Left colon (tissue), 1 donor: ENCODE measurements around a stretch of chr7.

DNA sequence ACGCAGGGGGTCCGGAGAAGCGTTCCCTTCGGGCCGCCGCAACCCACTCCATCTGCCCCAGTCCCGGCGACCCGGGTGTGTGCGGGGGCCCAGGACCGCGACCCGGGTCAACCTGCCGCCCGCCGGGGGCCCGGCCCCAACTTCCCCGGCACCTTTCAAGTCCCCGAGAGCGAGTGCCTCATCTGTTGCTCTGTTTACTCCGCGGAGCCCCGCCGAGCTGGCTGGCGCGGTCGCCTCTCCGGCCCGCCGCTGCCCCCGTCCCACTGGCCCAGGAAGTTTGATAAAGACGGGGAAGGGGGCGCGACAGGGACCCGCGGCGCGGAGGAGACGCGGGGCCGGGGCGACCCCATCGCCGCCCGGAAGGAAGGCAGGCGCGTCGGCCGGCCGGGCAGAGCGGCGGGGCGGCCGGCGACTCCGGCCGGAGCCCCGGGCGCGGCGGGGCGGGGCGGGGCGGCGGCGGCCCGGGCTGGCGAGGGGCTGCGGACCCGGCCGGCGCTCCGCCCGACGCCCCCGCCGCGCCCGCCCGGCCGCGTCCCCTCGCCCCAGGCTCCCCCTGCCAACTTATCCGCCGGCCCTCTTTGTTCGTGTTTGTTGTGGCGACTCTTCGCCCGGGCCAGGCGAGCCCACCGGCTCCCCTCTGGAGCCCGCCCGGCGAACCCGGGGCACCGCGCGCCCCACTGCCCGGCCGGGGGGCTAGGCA lies 716 bp downstream of the KDM7A start:
- PRO-cap = bidirectional peak, plus-strand start at position 303 of the sequence, minus-strand start at position 251 of the sequence

DNA sequence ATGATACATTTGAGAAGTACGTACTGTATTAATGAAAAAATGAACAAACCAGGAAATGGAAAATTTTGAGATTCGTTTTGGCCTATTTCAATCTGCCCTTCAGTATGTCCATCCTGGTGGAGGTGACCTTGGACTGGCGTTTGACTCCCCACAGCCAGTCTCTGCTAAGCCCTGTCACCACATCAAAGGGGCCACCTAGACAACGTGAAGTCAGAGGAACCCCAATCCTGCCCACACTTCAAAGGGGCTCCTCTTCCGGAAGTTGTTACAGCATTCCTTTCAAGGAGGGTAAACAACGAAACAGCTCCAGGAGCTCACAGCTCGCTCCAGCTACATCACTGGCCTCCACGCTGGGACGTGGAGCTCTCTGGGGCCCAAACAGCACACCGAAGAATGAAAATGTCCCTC lies 52.7 kb upstream of the KDM7A start:
- PRO-cap = no peak

DNA sequence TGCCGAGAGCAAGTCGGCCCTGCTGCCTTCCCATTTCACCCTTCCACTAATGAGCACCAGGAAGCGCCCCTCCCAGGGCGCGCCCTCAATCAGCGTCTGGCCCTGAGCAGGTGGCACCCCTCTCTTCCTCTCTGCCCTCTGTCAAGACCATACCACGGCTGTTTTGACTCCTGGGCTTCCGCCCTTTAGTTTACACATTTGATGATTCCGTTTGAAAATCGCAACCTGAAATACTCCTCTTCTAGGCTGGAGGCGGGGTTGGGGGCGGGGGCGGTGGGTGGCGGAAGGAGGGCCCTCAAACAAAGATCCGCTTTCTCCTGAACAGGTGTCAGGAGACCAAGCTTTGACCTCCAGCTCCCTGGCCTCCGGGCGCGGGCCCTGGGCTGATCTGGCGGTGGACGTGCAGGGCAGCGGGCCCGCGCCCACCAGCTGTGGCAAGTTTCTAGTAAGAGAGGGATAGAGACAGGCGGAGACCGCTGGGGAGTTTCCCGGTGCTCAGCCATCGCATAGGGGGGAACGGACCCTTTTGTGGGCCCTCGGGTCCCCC lies 53.2 kb upstream of the KDM7A start:
- PRO-cap = bidirectional peak, plus-strand start at position 122 of the sequence, minus-strand start at position 48 of the sequence; bidirectional peak, plus-strand start at position 386 of the sequence, minus-strand start at position 185 of the sequence

- PRO-cap = no peak
These were observed 39.9 kb downstream of the SLC37A3 start for GRCh38 chr7:140358290-140359059.

- PRO-cap = bidirectional peak, plus-strand start at chr7:140456018, minus-strand start at chr7:140455912
These were observed 23.6 kb downstream of the MKRN1 start for GRCh38 chr7:140455627-140456090.

GRCh38 chr7:140673942-140674350 lies 1.2 kb downstream of the ADCK2 start:
- PRO-cap = no peak

DNA sequence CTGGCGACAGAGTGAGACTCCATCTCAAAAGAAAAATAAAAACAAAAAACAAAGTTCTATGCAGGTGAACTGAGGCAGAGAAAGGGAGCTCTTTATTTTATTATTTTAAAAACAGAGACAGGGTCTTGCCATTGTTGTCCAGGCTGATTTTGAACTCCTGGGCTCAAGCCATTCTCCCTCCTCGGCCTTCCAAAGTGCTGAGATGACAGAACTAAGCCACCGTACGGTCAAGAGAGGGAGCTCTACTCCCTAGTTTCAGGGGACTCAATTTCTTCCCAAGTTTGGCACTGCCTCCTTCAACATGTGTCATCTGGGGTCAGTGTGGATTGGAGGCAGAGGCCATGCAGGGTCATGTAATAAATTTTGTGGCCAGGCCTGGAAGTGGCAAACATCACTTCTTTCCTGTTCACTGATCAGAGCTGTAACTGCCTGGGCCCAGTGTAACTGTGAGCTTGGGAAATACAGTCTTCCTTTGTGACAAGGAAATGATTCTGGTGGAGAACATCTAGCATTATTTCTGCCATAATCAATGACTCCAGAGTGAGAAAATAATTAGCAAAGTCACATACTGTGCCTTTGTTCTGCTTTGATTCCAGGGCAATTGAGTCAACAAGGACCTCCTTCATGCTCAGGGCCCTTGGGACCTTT lies 2.6 kb downstream of the ADCK2 start:
- PRO-cap = no peak

GRCh38 chr7:140725525-140726587 lies 29.3 kb downstream of the NDUFB2 start:
- PRO-cap = no peak

- PRO-cap = no peak
These were observed 71.8 kb downstream of the BRAF start for GRCh38 chr7:140852780-140853406.

DNA sequence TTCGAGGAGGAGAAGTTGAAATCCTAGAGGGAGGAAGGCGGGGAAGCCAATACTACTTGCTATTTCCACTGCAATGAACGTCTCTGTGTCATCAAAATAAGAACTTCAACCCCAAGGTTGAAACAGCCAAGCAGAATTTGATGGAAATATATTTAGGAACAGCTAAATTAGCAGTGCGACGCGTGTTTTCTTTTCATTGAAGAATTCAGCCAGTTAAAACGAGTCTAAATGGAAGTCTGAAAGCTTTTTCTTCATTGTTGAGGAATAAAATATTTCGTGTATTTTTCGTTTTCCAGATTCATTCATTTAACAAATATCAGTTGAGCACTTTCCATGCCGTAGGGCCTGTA lies 474 bp upstream of the BRAF start:
- PRO-cap = no peak

GRCh38 chr7:141013954-141014578 lies 686 bp downstream of the MRPS33 start:
- PRO-cap = no peak

GRCh38 chr7:141535303-141535888 lies 15.8 kb upstream of the AGK start:
- PRO-cap = no peak

DNA sequence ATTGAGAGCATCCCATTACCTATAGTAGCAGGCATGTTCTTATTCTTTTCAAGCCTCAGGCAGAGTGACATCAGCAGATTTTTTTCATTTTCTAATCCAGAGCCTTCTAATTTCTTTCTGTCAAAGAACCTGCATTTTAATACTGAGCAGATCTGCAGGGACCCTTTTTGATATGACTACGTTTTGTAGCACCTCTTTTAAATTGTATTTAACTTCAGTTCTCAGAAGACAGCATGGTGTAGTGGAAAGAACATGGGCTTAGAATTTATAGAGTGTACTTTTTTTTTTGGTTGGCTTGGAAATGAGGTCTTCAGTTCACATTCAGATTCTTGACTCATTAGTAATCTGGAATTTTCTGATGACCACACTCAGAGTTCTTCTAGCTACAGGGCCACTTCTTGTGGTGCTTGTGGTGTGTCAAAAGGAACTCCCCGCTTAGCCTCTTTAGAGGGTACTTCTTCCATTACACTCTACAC lies 34.6 kb downstream of the AGK start:
- PRO-cap = no peak

DNA sequence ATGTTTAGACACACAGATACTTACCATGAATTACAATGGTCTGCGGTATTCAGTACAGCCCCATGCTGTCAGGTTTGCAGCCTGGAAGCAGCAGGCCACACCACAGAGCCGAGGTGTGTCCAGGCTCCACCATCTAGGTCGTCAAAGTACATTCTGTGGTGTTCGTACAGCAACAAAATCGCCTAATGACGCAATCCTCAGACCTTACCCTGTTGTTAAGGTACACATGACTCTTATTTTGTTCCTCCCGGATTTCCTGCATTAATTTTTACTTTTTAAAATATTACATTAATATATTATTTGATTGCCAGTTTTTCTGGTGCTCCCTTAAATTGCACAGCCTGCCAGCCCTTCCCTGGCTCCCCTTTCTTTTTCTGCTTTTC lies 808 bp upstream of the SSBP1 start:
- PRO-cap = unidirectional peak, minus-strand start at position 143 of the sequence

DNA sequence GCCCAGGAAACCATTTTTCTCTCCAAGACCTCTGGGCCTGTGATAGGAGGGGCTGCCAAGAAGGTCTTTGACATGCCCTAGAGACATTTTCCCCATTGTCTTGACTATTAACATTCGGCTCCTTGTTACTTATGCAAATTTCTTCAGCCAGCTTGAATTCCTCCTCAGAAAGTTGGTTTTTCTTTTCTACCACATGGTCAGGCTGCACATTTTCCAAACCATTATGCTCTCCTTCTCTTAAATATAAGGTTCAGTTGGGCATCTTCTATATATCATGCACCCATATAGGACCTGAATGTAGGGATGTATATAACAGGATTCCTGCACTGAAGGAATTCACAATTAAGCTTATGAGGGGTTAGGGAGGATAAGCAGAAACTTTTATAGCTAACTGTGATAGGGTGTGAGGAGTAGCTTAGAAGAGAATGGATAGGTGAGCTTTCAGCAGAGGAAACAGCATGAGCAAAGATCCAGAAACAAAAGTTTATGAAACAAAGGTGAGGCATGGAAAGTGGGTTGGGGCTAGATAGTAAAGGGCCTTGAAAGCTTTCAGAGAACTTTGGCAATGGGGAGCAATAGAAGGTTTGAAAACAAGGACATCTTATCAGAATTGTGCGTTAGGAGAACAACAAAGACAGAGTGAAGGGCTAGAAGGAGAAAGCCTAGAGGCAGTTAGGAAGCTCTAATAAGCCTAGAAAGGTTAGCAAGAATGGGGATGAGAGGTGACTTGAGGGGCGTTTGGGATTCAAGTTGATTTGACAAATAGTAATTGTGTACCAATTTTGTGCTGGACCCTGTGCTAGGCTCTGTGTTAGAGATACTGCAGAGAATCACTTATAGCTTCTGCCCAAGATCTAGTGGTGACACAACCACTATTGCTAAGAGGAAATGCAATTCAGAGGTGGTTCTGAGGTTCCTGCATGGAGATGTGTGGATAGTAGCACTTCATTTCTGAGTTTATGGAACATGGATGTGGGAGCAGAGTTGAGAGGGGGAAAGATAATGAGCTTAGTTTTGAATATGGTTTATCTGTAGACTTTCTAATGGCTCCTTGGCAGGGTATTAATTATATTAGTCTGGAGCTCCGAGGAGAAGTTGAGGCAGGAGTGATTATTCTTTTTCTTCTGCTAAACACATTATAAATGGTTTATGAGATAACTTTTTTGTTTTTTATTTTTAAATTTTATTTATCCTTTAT lies 2.9 kb upstream of the TAS2R3 start:
- PRO-cap = no peak

DNA sequence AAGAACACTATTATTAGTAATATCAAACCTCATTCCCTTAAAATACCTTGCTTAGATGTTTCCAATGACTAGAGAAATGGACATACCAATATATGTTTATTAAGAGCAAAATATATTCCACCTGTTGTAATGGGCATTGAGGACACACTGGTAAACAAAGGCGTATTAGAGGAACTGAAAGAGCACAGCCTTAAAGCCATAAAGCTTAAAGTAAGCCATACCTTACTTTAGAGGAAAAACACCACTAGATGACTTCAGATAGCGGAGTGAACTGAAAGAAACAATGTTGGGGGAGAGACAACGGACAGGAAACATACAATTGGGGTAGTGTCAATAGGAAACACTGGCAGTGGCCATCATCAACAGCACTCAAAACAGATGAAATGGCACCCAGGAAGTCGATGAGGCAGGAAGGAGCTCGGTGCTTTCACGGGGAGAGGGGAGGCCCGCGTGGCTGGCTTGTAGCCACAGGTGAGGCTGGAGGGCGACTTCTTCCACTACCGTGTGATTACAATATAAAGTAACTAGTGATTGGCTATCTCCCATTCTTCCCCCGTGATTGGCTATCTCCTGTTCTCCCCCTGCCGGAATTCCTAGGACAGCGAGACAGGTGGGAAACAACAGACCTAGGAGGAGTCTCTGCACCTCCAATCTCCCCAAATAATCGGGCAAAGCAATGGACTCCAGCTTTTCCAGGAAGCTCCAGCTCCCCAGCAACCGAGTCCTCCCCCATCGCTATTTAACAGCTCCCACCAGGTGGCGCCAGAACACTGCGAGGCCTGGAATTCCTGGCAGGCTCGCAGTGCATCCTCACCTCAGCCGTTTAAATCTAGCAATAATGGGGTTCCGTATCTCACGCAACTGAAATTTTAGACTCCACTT lies 2.3 kb upstream of the TAS2R38 start:
- PRO-cap = no peak

GRCh38 chr7:142104624-142105278 lies 6.8 kb upstream of the MGAM2 start:
- PRO-cap = bidirectional peak, plus-strand start at chr7:142105060, minus-strand start at chr7:142104838

DNA sequence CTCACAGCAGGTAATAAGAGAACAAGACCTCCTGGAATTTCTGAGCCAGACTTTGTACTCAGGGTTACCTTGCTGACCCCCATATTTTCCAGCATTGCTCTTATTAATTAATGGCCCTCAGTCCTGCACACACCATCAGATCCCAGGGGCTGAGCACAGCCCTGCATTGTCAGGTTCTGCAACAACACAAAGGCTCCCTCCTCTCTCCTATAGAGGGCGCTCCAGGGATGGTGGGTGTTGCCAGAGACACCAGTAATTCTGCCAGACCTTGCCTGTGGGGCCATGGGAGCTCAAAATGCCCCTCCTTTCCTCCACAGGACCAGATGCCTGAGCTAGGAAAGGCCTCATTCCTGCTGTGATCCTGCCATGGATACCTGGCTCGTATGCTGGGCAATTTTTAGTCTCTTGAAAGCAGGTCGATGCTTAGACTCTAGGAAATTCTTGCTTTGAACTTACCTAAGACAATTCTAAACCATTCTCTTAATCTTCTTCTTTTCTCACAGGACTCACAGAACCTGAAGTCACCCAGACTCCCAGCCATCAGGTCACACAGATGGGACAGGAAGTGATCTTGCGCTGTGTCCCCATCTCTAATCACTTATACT lies 42.9 kb upstream of the PRSS58 start:
- PRO-cap = no peak

DNA sequence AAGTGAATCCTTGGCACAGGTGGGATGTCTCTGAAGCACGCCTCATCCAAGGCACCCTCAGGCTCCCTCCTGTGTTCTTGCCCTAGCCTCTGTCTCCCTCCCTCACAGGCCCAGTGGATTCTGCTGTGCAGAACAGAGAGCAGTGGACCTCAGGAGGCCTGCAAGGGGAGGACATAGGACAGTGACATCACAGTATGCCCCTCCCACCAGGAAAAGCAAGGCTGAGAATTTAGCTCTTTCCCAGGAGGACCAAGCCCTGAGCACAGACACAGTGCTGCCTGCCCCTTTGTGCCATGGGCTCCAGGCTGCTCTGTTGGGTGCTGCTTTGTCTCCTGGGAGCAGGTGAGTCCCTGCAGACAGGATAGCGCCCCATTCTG lies 62.9 kb upstream of the PRSS58 start:
- PRO-cap = no peak

- PRO-cap = no peak
These were observed 70.0 kb upstream of the PRSS58 start for GRCh38 chr7:142327693-142328401.